ENCODE measurements around the genes HUWE1, ALAS2, PAGE5, PAGE3 and NBDY.

DNA sequence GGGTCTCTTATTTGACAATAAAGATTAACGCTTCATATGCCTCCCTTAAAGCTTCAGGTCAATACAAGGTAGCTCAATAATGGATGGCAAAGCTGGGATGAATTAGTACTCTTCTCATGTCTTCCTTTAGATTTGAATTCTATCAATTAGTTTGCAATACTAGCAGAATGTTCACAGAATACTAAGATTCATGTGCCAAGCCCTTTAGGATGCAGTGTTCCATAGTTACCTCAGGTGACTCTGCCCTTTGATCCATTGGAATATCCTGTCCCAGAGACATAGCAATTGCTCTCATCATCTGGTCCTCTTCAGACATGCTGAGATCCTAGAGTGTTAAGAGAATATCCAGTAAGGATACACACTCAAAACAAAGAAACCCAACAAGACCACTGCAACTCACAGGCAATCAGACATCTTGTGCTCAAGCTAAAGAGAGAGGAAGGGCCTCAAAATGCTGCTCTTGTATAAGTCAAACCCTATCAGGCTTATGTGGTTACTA, 96.3 kb downstream of the HUWE1 start:
- PRO-cap = no peak

- PRO-cap = unidirectional peak, minus-strand start at chrX:53683845; bidirectional peak, plus-strand start at chrX:53684475, minus-strand start at chrX:53684029
Observed at GRCh38 chrX:53683645-53684717, 2.5 kb downstream of the HUWE1 start.

- PRO-cap = bidirectional peak, plus-strand start at chrX:53686515, minus-strand start at chrX:53686324; bidirectional peak, plus-strand start at chrX:53686800, minus-strand start at chrX:53686719
Observed at GRCh38 chrX:53685868-53687232, at the start of gene HUWE1. Gene HUWE1, minus strand, starts transcription at chrX:53686719.

DNA sequence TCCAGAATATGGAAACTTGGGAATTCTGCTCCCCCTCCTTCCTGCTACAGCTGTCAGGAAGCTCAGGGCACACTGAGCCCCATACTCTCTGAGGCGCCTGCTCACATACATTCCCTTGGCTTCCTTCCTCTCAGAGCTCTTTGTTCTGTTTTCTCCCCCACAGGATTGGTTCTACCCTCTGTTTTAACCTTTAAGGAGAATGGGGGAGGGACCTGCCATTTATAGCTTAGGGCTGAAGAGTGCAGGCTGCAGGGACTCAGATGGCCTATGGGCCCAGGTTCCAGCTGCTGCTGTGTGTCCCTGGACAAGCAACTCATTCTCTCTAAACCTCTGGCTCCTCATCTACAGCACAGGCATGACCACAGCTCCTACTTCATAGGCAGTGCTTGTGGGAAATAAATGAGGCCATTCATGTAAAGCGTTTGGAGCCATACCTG, 70.7 kb upstream of the HUWE1 start:
- PRO-cap = no peak

DNA sequence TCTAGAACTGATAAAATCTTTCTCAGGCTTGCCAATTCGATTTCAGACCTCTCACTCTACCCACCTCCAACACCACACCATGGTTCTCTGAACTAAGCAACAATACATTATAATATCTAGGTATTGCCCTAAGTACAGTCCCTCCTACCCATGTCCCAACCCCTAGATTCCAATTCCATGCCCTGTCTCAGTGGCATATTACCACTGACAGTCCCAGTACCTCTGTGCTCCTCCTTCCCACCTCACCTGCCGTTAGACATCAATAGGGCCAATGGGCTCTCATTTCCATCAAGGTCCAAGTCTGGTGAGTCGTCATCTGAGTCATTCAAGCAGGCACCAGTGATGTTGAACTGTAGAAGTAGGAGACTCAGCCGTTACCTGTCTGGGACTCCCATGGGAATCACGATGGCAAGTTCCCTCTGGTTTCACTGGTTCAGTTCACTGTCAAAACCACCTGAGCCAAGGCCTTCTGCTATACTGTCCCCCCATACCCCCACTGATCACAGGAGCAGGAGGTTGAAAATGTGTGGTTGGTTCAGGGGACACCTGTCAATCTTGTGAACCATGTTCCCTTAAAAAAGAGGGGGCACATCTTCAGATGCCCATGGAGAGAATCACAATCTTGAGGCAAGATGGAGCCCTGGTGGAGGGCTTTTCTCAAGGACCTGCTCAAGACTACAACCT, 51.6 kb downstream of the PHF8 start:
- PRO-cap = no peak

- PRO-cap = no peak
Observed at GRCh38 chrX:54045575-54045713, 1.2 kb upstream of the PHF8 start.

DNA sequence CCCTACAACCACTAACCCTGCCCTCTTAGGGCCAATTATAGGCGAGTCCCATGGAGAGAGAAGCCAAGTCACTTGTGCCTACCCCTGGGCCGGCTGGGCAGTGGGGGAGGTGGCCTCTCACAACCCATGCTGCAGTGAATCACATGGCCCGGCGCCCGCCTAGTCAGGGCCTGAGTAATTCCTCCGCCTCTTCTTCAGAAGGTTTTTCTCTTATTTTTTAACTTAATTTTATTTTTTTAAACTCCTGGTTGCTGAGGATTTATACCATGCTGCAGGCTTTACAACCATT, 3.6 kb downstream of the FGD1 start:
- PRO-cap = no peak

GRCh38 chrX:54841215-54842015, 33.9 kb downstream of the MAGED2 start:
- PRO-cap = no peak

DNA sequence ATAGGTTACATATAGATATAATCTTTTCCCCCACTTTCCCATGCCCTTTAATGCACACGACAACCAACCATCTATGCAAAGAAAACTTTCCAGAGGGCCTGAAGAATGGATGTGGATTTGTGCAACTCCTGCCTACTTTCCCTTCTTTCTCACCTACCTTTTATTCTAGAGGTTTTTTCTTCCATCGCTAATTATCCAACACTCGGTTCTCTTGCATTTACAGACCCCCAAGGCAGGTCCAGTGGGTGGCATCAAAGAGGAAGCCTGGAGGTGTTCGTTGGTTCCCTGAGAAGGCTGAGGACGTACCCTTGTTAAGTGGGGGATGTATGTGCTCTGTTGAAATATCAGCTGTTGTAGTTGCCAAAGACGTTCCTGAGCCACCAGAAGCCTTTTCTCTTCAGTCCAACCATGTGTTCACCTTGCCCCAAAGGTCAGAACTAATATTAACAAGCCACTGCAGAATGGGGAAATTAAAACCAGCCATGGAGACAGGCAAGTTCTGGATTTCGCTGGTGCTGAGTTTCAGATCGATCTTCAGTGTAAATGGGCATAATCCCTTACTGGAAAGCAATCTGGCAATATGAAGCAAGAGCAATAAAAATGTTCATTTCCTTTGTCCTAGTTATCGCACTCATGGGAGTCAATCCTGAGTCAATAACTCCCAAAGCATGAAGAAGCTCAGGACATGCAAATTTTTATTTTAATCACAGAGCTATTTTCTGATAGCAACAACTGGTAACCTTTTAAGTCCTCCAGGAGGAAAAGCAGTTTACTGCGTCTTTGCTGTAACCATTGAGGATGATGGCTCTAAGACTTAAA, 1.7 kb upstream of the APEX2 start:
- PRO-cap = no peak

DNA sequence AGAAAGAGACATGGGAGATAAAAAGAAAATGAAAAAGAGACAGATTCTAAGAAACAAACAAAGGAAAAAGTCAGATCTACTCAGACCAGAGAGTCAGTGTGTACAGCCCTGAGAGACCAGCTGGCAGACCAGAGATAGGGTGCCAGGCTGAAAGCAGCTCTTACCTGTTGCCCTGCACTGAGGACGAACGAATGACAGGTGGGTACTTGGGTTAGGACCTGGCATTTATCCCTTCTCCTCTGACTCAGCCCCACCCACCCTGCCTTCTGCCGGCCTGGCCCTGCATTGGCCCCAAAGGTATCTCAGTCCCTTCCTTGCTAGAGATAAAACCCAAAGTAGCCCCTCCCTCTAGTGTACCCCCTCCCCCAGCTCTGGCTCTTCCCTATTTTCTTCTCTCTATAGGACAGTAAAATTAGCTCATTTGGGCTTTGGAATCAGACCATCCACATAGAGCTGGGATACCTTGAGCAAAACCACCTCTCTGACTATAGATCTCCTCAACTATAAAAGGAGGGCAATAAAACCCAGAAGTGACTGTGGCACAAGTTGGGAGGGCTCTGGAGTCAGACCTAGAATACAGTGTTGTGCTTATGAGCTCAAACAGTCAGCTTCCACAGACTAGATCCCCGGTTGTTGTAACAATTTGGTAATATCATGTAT, at the start of gene ALAS2:
Gene ALAS2 (minus strand): TSS at position 200 of the 660 bp plus-strand sequence.
- PRO-cap = no peak

- PRO-cap = no peak
Observed at GRCh38 chrX:55220007-55220482, at the start of gene PAGE5. Gene PAGE5, plus strand, starts transcription at chrX:55220346.

- PRO-cap = no peak
Observed at GRCh38 chrX:55264667-55265144, at the start of gene PAGE3. Gene PAGE3, minus strand, starts transcription at chrX:55264916.

DNA sequence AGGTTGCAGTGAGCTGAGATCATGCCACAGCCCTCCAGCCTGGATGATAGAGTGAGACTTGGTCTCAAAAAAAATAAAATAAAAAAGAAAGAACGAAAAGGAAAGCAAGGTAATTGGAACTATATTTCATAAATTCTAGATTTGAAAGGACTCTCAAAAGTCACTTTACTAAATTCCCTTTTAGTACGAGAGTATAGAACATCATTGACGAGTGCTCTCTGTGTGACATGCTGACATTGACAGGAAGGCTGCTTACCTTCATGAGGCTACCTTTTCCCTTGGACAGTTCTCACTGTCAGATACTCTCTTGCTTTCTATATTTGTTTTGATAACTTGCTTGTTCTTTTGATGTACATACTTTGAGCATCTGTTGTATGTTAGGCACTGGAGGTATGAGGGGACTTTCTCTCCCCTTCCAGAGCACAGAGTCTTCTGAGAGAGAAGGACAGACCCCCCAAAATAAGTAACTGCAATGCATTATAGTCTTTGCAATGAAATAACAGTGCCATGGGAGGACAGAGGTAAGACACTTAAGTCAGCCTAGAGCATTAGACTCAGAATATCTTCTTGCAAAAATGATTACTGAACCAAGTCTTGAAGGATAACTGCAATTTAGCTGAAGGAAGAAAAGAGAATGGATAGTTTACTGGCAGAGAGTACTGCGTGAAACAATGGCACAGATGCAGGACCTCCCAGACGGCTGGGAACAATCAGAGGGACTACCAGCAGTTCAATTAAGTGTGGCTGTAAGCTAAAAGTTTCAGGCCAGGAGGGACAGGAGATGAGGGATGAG, 3.5 kb downstream of the RRAGB start:
- PRO-cap = no peak

GRCh38 chrX:55960237-55960752, 242.7 kb downstream of the RRAGB start:
- PRO-cap = no peak

- PRO-cap = no peak
Observed at GRCh38 chrX:56017142-56017477, 215.0 kb upstream of the KLF8 start.

DNA sequence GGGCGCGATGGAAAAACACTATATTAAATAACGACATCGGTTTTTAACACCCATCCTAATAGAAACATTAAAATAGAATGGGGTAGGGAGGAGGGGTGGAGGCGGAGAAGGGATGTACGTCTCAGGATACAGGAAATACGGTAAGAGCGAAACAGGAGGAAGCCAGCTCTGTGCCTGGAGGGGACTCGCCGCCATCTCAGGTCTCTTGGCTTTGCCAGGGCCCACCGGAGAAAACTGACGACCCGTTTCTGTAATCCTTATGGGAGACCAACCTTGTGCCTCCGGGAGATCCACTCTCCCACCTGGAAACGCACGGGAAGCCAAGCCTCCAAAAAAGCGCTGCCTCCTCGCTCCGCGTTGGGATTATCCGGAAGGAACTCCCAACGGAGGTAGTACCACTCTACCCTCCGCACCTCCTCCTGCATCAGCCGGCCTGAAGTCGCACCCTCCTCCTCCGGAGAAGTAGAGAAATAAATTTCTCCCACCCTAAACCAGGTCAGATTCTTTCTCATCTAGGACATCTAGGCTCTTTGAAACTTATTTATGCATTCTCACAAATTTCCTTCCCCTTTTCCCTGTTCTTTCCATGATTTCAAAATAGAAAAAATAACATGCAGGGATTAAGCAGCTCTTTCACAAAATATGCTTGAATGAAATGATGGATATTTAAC, at the start of gene NBDY:
Gene NBDY (plus strand): TSS at position 149 of the 671 bp plus-strand sequence.
- PRO-cap = unidirectional peak, plus-strand start at position 165 of the sequence

DNA sequence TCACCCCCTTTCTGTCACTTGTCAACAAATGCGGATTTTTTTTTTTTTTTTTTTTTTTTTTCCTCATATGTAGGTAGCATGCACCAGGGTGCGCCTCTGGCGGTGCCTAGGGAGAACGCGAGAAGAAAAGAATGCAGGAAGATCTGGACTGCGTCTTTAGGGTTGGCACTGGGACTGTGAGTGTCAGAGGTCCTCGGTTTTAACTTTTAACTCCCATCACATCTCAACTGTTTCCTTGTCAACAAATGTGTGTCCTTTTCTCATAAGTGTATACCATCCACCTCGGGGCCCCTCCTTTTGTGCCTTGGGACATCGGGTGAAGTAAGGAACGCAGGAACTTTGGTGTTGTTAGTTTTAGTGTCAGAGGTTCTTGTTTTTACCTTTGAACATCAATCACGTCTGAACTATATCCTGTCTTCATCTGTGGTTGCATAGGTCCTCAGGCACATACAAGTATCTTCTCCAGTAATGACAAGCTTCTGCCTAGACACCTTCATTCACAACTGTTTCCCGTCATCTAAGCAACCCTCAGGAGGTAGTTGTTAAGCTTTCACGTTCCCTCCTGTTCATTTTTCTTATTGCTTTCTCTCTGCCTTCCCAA, 51.8 kb downstream of the NBDY start:
- PRO-cap = no peak

GRCh38 chrX:63658742-63659581, 126.1 kb downstream of the ARHGEF9 start:
- PRO-cap = no peak

- PRO-cap = no peak
Observed at GRCh38 chrX:65587529-65588775, 53.4 kb upstream of the LAS1L start.

DNA sequence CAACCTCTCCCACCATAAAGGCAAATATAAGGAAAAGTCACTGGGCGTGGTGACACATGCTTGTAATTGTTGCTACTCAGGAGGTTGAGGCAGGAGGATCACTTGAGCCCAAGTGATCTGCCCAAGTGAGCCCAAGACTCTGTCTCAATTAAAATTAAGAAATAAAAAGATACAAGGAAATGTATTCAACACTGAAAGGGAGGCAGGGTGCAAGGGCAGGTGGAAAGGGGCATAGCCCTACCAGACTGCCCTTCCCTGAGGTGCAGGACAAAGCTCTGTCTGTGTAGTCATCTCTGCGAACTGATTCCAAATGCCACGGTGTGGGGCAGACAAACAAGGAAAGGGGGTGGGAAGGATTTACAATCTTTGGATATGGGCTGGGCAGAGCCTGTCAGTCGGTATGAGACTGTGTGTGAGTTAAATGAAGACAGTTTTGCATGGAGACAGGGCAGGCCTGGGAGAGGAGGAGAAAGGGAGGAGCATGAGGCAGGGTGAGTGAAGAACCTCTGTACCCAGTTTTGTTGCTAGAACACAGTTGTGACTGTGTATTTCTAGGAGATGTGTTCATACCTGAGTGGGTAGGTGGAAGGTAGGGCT, 59.6 kb upstream of the MSN start:
- PRO-cap = no peak